ENCODE measurements around a stretch of chr2.

DNA sequence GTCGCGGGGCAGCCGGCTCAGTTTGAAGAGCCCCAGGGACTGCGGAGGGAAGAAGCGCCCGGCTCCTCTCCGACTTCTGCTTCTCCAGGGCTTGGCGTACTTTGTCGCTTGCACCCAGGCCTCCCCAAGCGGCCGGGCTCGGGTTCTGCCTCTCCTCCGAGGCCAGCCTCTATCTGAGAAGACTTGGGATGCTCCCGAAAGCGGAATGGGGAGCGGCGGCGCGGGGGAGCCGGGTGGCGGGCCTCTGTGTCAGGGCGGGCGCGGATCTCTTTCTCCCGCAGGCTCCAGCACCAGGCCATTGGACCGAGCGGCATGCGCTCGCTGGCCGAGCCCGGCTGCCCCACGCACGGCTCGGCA is 2.8 kb downstream of the SIX3 start:
- PRO-cap, 6 experiments: no peak in any of the 6 experiments
- RAMPAGE, long total RNA, 2 experiments: no peak in any of the 2 experiments
- RRBS: 3% methylated on average over 29 of the region's 34 CpGs

DNA sequence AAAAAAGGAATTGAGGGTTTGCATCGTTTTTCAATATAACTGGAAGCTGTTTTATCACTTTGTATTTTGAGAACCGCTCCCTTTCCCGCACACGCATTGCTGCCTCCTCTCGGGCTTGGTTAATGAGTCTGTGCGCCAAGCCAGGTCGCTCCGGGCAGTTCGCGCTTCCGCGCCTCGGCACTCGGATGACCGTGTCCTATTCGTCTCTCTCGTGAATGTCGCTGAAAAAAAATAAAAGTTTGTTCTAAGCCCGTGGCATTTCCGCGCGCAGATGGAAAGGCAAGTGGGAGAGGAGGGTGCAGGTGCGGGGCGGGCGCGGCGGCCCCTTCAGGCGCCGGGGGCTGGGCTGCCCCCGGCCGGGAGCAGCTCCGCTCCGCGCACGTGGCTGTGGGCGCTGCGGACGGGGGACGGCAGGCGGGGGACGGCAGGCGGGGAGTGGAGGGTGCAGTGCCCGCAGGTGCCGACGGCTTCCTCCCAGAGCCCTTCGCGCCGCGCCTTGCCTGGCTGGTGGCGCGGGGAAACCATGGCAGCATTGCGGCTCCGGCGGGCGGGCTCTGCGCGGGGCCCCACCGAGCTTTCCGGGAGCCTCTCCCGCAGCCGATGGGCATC is 159.5 kb upstream of the SIX2 start:
- PRO-cap, 6 experiments: no peak in any of the 6 experiments
- RAMPAGE, long total RNA, 2 experiments: no peak in any of the 2 experiments
- RRBS: 2% methylated on average over 9 of the region's 61 CpGs

GRCh38 chr2:45423484-45423862 is 187.6 kb downstream of the SRBD1 start:
- PRO-cap, 6 experiments: no peak in any of the 6 experiments
- RAMPAGE, long total RNA, 2 experiments: no peak in any of the 2 experiments
- RRBS: no CpG with 5 or more reads among the region's 1 CpG

GRCh38 chr2:45433189-45434000 is 177.7 kb downstream of the SRBD1 start:
- PRO-cap, 6 experiments: no peak in any of the 6 experiments
- RAMPAGE, long total RNA, 2 experiments: no peak in any of the 2 experiments
- RRBS: no CpG with 5 or more reads among the region's 5 CpGs

- PRO-cap, 6 experiments: no peak in any of the 6 experiments
- RAMPAGE, long total RNA, 2 experiments: no peak in any of the 2 experiments
- RRBS: no CpG with 5 or more reads among the region's 3 CpGs
These were observed 27.0 kb downstream of the SRBD1 start for GRCh38 chr2:45583971-45584517.

GRCh38 chr2:45700346-45701364 is 49.2 kb downstream of the PRKCE start:
- PRO-cap, 6 experiments: no peak in any of the 6 experiments
- RAMPAGE, long total RNA, 2 experiments: no peak in any of the 2 experiments
- RRBS: no CpG with 5 or more reads among the region's 11 CpGs

DNA sequence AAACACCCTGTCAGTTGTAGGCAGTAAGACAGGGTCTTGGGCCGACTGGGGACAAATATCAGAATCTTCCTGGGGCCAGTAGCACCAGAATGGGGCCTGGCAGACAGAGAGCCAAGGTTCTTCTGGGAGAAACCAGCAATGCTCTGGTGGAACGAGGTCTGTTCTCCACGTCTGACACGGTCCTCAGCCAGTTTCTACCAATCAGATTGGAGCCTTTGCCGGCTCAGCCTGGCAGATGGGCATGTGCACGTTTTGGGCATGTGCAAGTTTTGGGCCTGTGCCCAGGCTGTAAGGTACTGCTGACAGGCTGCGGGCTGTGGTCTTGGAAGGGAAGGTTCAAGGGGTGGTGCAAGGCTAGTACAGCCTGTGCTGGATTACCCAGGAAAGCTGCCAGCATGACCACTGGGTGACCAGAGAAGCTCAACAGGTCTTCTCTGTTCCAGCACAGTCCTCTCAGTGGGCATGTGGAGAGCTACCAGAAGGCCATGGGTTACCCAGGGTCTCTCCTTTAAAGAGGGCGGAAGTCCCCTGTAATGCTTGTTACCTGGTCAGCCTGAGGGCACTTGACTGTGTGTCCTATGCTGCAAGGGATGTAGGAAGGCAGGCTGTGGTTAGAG is 90.0 kb downstream of the PRKCE start:
- PRO-cap, 6 experiments: no peak in any of the 6 experiments
- RAMPAGE, long total RNA, 2 experiments: no peak in any of the 2 experiments
- RRBS: no CpG with 5 or more reads among the region's 8 CpGs

DNA sequence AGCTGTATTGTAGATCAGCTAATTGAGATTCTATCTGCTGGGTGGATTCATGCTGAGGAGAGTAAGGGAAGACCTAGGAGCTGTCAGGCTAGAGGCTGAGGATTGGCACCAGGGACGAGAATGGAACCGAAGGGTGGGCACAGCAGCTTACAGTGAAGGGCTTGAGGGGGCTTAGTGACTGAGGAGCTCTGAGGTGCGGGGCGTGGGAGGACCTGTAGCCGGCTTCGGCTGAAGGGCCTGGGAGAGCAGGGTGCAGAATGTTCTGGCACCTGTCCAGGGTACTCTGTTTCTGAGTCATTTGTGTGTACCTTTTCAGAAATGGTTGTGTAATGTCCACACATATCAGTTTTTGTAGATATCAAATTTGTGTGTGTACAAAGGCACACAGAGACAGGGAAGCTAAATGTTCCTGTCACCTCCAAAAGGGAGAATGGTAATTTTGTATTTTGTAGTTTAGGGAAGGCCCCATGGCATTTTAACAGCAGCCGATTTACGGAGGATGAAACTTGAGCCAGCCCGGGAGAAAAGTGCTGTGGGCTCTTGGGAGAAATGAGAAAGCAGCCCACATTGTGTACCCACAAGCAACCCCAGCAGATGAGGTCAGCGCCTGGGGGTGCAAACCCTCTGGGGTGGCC is 170.5 kb downstream of the PRKCE start:
- PRO-cap, 6 experiments: no peak in any of the 6 experiments
- RAMPAGE, long total RNA, 2 experiments: no peak in any of the 2 experiments
- RRBS: no CpG with 5 or more reads among the region's 10 CpGs

DNA sequence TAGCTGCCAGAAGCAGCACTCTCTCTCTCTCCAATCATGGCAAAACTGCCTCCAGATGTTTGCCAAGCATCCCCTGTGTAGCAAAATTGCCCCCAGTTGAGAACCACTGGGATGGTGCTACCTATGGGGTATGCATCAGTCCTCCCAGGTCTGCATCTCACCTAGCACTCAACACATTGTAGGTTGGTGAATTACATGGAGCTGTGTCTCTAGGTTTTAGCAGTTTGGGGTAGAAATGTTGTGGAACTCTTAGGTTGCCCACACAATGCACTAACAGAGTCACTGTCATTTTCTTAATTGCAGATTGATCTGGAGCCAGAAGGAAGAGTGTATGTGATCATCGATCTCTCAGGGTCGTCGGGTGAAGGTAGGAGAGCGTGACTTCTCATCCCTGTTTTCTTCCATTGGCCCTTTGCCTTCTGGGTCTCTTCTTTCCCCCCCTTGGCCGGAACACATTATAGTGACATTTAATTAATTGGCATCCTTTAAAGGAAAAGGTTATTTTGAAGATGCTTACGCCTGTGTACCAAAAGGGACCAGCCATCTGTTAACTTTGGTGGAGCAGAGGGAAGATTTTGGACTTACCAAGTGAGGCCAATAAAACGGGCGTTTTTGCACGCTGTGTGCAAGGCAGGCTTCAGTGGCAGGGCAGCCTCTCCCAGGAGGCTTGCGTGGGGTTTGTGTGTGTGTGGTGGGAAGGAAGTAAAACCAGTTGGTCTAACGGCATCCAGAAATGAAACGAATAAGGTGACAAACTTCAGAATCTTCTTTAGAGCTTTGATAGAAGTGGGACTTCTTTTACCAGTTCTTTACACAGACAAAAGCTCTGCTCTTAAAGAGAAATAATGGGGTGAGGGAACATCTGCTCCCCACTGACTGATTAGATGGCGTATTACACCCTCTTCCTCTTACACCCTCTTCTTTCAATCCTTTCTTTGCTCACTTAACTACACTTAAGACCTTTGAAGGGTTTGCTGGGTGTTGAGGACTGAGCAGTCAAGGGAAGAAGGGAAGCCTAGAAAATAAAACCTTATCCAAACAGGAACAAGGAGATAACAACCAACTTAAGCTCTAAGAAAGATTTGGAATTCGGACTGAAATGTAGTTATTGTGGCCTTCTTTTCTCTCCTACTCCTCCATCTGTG is 191.6 kb downstream of the PRKCE start:
- PRO-cap, 6 experiments: no peak in any of the 6 experiments
- RAMPAGE, long total RNA, 2 experiments: no peak in any of the 2 experiments
- RRBS: no CpG with 5 or more reads among the region's 14 CpGs

DNA sequence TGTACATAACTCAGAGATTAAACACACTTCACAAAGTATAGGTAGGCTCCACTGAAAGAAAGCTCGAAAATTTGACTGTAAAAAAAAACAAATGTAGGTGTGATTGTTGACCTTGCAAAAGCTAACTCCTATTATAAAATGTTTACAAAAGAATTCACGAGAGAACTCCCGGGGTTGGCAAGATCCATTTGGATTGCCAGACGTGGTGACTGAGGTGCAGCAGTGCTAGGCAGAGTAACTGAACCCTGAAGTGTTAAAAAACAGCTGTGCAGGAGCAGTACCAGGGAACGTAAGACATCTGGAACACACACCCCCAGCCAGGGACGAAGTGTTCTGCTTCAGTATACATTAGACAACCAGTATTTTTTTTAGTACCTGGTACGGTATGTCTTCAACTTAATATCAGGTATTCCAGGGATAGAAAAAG is 272.2 kb upstream of the EPAS1 start:
- PRO-cap, 6 experiments: no peak in any of the 6 experiments
- RAMPAGE, long total RNA, 2 experiments: no peak in any of the 2 experiments
- RRBS: no CpG with 5 or more reads among the region's 7 CpGs

GRCh38 chr2:46032140-46032658 is 265.0 kb upstream of the EPAS1 start:
- PRO-cap, 6 experiments: no peak in any of the 6 experiments
- RAMPAGE, long total RNA, 2 experiments: no peak in any of the 2 experiments
- RRBS: no CpG with 5 or more reads among the region's 8 CpGs

DNA sequence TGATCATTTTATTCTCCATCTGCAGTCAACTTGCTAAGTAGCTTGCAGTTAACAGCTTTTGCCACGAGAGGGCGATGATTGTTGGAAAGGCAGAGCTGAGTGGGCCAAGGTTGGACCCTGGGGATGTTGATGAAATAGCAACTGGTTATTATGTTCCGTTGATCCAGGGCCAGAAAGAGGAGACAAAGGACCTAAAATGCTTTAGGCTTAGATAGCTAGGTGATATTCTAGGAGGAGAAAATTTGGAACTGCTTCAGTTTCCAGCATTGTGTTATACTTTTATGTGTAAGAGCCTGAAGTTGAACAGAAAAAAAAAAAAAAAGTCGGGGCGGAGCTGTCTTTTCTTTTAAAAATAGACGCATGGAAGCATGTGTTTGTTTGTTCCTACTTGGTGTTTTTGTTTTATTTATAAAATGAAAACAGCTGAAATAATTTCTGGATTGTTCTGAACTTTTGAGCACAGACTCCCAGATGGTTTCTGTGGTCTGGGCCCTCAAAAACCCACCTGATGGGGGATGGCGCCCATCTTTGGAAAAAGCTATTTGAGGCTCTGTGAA is 234.1 kb upstream of the EPAS1 start:
- PRO-cap, 6 experiments: peak in 2 of 6 experiments; most common plus-strand start position 161 of the sequence (in 2); most common minus-strand start position 255 of the sequence (in 1)
- RAMPAGE, long total RNA, 2 experiments: no peak in any of the 2 experiments
- RRBS: no CpG with 5 or more reads among the region's 7 CpGs

GRCh38 chr2:46188353-46188702 is 108.9 kb upstream of the EPAS1 start:
- PRO-cap, 6 experiments: no peak in any of the 6 experiments
- RAMPAGE, long total RNA, 2 experiments: no peak in any of the 2 experiments
- RRBS: no CpG with 5 or more reads among the region's 4 CpGs

GRCh38 chr2:46363917-46364209 is 66.7 kb downstream of the EPAS1 start:
- PRO-cap, 6 experiments: peak in 1 of 6 experiments; most common plus-strand start chr2:46364056 (in 1)
- RAMPAGE, long total RNA, 2 experiments: start-site peak on the plus strand in 1 of 2 experiments, at chr2:46364118-46364152 at its widest, 5 reads per replicate
- RRBS: no CpG with 5 or more reads among the region's 1 CpG

DNA sequence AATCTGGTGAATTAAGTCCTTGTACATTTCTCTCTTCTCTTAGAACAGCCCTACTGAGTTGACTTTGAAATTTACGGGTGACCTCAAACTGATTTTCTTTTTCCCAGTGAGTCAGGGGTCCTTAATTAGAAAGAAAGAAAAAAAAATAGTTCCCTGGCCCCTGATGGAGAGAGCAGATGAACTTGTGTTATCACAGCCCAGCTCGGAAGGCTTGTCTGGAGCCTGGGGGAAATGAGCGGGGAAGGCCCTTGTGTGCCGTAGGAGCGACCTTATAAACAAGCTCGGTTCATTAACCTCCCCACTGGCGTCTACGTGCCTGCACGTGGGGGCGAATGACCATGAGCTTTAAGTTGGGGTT is 69.4 kb downstream of the EPAS1 start:
- PRO-cap, 6 experiments: no peak in any of the 6 experiments
- RAMPAGE, long total RNA, 2 experiments: no peak in any of the 2 experiments
- RRBS: no CpG with 5 or more reads among the region's 10 CpGs

DNA sequence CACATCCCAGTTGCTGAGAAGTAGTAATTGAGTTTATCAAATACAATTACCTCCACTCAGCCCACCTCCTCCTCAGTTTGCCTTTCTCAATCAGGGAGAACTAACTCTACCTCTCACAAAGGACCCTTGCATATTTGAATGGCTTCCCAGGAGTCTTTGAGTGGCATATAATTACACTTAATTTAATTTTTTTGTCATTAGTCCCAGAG is 89.8 kb upstream of the RHOQ start:
- PRO-cap, 6 experiments: no peak in any of the 6 experiments
- RAMPAGE, long total RNA, 2 experiments: no peak in any of the 2 experiments

GRCh38 chr2:46546886-46547248 is 4.5 kb upstream of the ATP6V1E2 start:
- PRO-cap, 6 experiments: no peak in any of the 6 experiments
- RAMPAGE, long total RNA, 2 experiments: no peak in any of the 2 experiments
- RRBS: no CpG with 5 or more reads among the region's 3 CpGs

- PRO-cap, 6 experiments: peak in 5 of 6 experiments; most common plus-strand start chr2:46554633 (in 2); most common minus-strand start chr2:46554539 (in 5)
- RAMPAGE, long total RNA, 2 experiments: no peak in any of the 2 experiments
- RRBS: no CpG with 5 or more reads among the region's 12 CpGs
These were observed 12.1 kb upstream of the ATP6V1E2 start for GRCh38 chr2:46554171-46555107.

GRCh38 chr2:46565396-46566541 is 23.4 kb upstream of the ATP6V1E2 start:
- PRO-cap, 6 experiments: peak in 1 of 6 experiments; most common plus-strand start chr2:46565880 (in 1)
- RAMPAGE, long total RNA, 2 experiments: no peak in any of the 2 experiments
- RRBS: no CpG with 5 or more reads among the region's 7 CpGs

DNA sequence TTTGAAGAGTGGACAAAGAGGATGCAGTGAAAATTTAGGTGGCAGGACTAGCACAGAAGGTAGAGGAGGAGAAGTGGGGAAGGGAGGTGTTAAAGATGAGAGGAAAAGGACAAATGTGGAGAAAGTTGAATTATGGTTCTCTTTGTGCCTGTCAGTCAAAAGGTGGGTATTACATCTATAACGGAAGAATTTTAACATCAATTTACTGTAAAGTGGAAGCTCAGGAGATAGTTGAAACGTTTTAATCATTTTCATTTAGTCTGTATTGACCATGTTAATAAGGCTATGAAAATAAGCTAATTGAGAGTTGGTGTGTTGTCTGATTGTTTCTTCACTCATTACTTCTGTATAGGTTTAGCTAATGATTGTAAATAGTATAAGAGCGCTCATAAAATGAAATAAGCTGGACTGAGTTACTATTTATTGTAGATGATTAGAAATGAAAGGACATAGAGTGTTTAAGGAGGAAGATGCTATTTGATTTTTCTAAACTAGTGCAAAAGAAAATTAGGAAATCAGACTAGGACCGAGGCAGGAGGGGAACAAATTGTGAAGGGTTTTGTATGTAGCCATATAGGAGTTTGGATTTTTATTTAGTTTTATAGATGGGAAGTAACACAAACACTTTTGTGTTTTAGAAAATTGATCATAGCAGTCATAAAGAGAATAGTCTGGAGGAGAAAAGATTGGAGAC is 8.1 kb downstream of the SOCS5 start:
- PRO-cap, 6 experiments: no peak in any of the 6 experiments
- RAMPAGE, long total RNA, 2 experiments: no peak in any of the 2 experiments
- RRBS: no CpG with 5 or more reads among the region's 4 CpGs